Right lobe of liver (tissue), 4 donors: ENCODE measurements around a stretch of chr20.

DNA sequence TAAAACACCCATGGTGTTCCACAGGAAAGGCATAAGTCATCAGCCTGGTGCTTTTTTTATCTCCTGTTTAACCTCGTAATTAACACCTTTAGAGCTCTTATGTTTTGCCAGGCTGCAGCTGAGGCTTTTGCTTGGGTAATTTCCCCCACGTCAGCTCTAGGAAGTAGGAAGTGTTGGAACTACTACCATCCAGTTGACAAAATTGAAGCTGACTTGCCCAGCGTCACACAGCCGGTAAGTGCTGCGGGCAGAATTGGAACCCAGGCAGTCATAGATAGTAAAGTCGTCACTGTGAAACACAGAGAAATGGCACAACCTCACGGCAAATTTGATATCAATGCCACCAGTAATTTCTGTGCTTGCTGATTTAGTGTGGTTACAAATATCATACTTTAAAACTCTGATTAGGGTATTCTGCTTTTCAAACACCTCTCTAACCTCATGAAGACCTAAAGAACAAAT lies 86.6 kb upstream of the BMP2 start:
- PRO-cap, 4 experiments: no peak in any of the 4 experiments
- RAMPAGE, long total RNA, 2 experiments: no peak in any of the 2 experiments

- PRO-cap, 4 experiments: no peak in any of the 4 experiments
- RAMPAGE, long total RNA, 2 experiments: no peak in any of the 2 experiments
These were observed 31.6 kb upstream of the BMP2 start for GRCh38 chr20:6735645-6736448.

DNA sequence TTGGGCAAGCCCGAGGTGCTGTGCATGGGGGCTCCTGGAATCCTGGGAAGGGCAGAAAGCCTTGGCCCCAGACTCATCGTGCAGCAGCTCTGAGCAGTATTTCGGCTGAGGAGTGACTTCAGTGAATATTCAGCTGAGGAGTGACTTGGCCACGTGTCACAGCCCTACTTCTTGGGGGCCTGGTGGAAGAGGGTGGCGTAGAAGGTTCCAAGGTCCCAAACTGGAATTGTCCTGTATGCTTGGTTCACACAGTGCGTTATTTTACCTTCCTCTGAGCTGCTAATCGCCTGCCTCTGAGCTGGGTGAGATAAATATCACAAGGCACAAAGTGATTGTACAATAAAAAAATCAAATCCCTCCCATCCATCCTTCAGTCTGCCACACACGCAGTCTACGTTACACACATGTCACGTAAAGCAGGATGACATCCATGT lies 961 bp upstream of the BMP2 start:
- PRO-cap, 4 experiments: no peak in any of the 4 experiments
- RAMPAGE, long total RNA, 2 experiments: no peak in any of the 2 experiments

DNA sequence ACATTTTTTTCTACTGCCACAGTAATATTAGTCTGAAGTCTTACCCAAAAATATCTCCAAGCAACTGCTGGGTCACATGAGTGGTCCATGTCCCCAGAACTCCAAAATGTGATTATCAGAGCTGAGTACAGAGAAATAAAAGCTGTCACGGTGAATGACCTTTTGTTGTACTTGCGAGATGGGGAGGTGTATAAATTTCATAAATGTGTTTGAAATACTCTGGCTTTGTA lies 2.5 kb downstream of the HAO1 start:
- PRO-cap, 4 experiments: peak in 4 of 4 experiments; most common minus-strand start position 110 of the sequence (in 4)
- RAMPAGE, long total RNA, 2 experiments: no peak in any of the 2 experiments

DNA sequence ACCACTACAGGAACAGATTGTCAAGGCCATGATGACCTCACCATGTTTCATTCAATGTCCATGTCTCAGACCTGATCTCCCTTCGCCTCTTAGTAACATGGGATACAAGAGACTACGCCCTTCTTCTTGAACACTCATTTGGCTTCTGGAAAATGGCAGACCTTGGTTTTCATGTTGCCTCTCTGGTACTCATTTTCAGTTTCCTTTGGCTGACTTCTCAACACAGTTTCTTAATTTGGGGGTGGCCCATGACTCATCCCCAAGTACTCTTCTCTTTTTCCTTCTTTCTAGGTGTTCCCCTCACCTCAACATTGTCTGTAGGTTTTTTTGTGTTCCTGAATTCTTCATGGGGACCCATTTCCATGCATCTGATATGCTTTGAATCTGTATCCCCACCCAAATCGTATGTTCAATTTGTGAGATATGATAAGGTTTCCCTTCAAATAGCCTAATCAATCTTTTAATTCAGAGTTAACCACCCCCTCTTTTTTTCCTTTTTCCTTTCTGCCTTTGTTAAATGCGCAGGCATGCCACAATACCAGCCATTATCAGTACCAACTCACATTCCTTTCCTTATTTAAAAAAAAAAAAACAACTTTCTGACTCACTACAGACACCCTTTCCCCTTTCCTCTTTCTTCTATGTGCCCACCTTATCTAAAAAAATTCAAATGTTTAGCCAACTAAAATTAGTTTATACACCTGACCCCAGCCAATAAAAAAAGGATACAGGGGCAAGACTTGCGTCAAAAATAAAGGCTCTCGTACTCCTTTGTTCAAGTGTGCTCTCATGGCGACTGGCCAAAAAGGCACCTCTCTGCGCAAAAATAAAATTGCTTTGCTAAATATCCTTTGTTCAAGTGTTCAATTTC lies 22.4 kb downstream of the TMX4 start:
- PRO-cap, 4 experiments: no peak in any of the 4 experiments
- RAMPAGE, long total RNA, 2 experiments: no peak in any of the 2 experiments

DNA sequence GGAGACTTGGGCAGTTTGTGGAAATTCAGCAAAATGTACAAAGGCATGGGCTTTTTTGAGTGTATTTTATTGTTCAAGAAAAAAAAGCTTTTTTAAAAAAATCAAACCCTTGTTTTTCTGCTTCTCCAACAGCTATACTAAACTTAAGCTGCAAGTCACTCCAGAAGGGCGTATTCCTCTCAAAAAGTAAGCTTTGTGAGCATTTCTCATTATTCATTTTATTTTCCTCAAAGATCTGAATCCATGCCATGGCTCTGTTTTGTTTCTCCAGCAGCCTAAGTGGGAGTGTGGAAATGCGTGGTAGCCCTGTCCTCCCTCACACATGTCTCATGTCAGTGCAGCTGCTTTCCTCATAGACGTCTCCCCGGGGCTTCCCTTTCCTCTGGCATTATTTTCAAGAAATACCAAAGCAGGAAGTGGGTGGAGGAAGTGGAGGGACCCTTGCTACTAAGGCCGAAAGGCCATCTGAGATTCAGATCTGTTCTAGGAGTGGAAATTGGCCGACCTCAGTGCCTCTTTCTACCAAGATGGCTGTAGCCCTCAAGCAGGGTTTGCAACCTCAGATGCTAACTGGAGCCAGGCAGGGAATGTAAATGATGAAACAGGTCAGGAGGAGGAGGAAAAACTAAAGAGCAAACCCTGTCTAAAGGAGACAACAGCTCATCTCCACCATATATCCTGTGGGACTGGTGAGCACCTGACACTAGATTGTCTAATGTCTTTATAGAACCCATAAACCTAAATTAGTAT lies 420.9 kb upstream of the PLCB4 start:
- PRO-cap, 4 experiments: no peak in any of the 4 experiments
- RAMPAGE, long total RNA, 2 experiments: no peak in any of the 2 experiments

DNA sequence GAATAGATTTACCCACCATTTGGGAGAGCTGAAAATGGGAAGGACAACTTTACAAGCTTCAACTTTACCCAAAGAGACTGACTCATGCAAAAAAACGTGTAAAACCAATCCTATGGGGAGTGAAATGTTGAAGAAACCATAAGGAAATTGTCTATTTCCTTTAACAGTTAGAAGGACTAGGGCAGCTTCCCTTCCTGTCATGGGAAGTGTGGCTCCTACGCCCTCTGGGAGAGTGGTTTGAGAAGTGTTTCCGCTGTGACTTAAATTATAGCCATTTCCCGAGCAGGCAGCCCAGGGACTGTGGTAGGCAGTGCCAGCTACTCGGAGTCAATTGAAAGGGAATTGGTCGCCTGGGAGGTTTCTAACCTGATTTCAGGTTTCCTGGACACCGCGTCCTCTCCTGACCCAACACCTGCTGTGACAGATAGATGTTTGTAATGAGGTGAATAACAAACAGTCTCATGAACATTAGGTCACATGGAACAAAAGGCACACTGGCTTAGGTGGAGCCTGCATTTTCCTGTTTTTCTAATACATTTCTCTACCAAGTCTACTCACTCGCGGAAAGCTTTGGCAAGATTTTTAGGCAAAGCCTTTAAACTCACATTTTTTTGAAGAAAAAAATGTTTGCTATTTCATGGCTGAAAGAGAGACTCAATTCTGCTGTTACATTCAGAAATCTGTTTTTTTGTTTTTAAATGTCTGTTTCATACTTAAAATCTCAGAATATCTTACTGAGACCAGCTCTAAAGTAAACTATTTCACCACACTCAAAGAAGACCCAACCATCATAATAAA lies 256.0 kb upstream of the PLCB4 start:
- PRO-cap, 4 experiments: no peak in any of the 4 experiments
- RAMPAGE, long total RNA, 2 experiments: no peak in any of the 2 experiments

DNA sequence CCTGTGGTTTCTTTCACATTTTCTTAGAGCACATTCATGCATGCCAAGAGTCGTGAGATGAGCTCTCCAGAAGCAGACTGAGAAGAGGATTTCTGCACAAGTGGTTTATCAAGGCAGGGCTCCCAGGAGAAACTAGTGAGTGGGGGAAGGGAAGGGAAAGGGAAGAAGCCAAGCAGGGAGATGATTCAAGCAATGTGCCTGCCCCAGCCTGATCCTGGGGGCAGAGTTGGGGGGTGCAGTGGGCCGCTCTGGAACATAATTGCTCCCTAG lies 152.0 kb downstream of the PLCB4 start:
- PRO-cap, 4 experiments: no peak in any of the 4 experiments
- RAMPAGE, long total RNA, 2 experiments: no peak in any of the 2 experiments

- PRO-cap, 4 experiments: no peak in any of the 4 experiments
- RAMPAGE, long total RNA, 2 experiments: no peak in any of the 2 experiments
These were observed 970 bp downstream of the PAK5 start for GRCh38 chr20:9837892-9838319.

- PRO-cap, 4 experiments: no peak in any of the 4 experiments
- RAMPAGE, long total RNA, 2 experiments: no peak in any of the 2 experiments
These were observed 48.8 kb upstream of the ANKEF1 start for GRCh38 chr20:9985826-9986513.

DNA sequence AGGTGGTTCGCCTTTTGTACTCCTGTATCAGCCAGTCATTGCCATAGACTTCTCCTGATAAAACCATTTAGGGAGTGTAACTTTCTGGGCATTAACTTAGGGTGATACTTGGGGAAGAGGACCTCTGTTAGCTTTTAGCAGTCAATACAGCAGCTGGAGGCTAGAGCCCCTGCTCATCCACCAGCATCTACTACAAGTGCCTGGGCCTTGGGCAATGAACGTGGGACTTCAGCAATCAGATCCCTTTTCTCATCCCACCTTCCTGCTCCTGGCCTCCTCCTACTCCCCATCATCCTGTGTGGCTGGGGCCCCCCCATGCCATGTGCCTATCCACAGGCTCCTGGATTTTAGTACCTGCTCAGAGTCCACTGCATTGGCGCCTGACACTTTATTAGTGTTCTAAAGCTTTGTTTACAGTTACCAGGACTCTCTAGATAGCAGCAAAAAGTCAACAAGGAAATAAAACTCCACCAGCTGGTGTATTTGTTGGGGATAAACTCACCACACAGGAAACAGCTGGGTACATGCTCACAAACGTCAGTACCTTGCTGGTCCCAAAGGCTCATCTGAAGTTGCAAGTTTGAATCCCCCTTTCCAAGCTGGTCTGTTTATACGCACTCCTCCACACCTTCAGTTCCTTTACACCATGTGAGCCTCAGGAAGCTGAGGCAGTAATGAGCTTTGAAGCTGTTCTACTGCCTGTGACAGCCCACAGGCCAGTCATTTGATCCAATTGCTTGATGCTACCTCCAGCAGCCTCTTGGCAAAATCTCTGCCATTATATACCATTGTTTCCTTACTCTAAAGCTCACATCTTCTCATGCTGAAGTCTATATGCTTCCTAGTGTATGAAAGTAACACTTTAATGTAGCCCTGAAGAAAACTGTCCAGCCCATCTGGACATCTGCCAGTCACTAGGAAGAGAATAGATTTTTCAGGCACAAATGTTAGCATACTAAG lies 76.4 kb downstream of the ANKEF1 start:
- PRO-cap, 4 experiments: peak in 1 of 4 experiments; most common plus-strand start position 508 of the sequence (in 1); most common minus-strand start position 248 of the sequence (in 1)
- RAMPAGE, long total RNA, 2 experiments: no peak in any of the 2 experiments

GRCh38 chr20:10271177-10271650 lies 52.6 kb downstream of the SNAP25 start:
- PRO-cap, 4 experiments: peak in 2 of 4 experiments; most common minus-strand start chr20:10271265 (in 2)
- RAMPAGE, long total RNA, 2 experiments: no peak in any of the 2 experiments

- PRO-cap, 4 experiments: no peak in any of the 4 experiments
- RAMPAGE, long total RNA, 2 experiments: no peak in any of the 2 experiments
These were observed 73.6 kb downstream of the SLX4IP start for GRCh38 chr20:10508370-10509410.

DNA sequence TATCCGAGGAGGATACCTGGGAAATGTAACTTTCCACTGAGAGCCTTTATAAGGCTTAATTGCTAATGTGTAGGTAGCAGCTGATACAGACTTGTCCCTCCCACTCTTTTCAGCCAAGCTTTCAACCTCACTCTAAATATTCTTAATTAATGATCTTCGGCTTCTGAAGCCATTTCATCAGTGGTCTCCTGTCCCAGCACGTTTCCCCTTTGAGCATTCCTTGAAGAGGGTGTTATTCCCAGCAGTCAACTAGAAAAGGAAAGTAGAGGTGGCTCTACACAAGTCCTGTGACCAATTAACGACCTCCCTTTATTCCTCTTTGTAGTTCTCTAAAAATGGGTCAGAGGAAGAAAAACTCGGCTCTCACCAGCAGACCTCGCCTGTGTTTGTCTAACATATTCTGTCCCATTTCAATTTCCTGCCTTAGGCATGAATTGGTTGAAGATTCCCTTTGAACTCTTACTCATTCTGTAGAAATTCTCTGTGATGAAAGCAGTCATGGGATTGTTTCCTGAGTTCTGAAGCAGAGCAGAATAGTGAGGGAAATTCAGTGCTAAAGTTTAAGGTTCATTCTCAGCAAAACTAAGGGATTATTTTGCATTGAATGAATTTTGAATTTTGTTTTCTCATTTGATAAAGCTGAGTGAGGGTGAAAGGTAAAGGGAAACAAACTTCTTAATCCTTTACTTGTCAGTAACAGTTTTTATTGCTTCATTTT lies 105.5 kb downstream of the SLX4IP start:
- PRO-cap, 4 experiments: peak in 2 of 4 experiments; most common plus-strand start position 531 of the sequence (in 2); most common minus-strand start position 388 of the sequence (in 2)
- RAMPAGE, long total RNA, 2 experiments: no peak in any of the 2 experiments

DNA sequence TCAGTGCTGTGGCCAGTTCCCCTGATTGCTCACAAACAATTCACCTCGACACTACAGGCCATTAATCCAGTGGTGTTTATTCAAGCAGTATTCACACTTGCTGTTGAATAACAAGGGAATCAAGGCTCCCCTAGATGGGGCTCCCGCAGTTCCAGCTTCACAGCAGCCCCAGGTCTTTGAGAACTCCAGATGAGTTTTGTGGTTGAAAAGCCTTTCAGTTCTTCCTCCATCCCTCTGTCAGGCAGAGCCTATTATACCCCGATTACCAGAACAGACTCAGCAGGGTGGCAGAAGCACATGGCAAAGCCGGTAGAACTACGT lies 36.2 kb downstream of the JAG1 start:
- PRO-cap, 4 experiments: no peak in any of the 4 experiments
- RAMPAGE, long total RNA, 2 experiments: no peak in any of the 2 experiments

DNA sequence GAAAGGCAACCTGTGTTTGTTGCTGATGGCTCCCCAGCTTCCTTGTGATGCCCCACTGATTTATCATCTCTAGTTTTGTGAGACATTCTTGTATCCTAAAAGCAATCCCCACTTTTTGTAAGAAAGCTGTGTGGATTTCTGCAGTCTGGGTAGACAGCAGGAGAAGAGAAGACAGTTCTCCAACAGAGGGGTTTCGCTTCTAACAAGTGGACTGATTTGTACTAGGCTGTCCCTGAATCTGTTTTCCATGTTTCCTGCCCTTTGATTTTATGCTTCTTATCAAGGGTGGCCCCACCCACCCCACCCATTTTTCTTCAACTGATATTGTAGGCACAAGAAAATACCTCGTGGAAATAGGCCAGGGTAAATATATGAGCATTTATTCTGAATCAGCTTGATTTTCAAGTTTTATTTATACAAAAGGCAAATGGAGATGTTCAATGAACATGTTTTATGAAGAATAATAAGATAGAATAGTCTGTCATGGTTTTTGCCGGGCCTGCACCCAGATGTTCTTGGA lies 25.7 kb upstream of the JAG1 start:
- PRO-cap, 4 experiments: no peak in any of the 4 experiments
- RAMPAGE, long total RNA, 2 experiments: no peak in any of the 2 experiments

- PRO-cap, 4 experiments: no peak in any of the 4 experiments
- RAMPAGE, long total RNA, 2 experiments: no peak in any of the 2 experiments
These were observed 434.3 kb upstream of the JAG1 start for GRCh38 chr20:11108025-11108499.

- PRO-cap, 4 experiments: no peak in any of the 4 experiments
- RAMPAGE, long total RNA, 2 experiments: no peak in any of the 2 experiments
These were observed 522.5 kb upstream of the JAG1 start for GRCh38 chr20:11196203-11196705.

DNA sequence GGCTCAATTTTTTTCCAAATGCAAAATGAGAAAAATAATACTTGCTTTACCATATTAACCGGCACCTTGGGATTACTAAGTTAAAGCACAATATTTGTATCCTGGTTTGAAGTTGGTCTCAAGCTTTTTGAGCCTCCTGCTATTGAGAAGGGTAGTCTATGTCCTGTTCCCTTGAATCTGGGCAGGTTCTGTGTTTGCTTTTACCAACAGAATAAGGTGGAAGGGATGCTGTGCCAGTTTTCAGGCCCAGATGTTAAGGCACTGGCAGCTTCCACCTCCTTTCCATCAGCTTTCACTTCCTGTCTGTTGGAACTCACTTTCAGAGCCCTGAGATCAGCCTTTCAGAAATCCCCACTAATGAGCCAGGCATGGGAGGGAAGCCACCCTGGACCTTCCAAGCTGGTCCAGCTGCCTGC lies 555.7 kb upstream of the JAG1 start:
- PRO-cap, 4 experiments: no peak in any of the 4 experiments
- RAMPAGE, long total RNA, 2 experiments: no peak in any of the 2 experiments

DNA sequence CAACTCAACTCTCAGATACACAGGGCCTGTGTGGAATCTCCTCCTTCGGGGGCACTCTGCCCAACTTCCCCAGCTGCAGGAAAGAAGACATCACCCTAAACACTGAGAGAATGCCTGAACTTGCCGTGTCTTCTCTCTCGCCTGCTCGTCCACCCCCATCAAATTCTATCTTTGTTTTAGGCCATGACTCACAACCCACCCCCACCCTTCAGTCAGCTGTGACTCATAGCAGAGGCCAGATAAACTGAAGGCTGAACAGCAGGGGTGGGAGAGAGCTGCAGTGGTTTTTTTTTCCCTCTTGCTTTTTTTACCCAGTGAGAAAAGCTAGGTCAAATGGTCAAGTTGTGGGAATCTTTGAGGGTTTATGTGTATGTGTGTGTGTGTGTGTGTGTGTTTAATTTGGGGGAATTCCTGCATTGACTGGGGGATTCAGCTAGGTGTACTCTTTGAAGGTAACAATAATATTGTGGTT lies 593.5 kb upstream of the JAG1 start:
- PRO-cap, 4 experiments: no peak in any of the 4 experiments
- RAMPAGE, long total RNA, 2 experiments: no peak in any of the 2 experiments